Measurements from ENCODE around the genes ZNF180 and BCAM.

DNA sequence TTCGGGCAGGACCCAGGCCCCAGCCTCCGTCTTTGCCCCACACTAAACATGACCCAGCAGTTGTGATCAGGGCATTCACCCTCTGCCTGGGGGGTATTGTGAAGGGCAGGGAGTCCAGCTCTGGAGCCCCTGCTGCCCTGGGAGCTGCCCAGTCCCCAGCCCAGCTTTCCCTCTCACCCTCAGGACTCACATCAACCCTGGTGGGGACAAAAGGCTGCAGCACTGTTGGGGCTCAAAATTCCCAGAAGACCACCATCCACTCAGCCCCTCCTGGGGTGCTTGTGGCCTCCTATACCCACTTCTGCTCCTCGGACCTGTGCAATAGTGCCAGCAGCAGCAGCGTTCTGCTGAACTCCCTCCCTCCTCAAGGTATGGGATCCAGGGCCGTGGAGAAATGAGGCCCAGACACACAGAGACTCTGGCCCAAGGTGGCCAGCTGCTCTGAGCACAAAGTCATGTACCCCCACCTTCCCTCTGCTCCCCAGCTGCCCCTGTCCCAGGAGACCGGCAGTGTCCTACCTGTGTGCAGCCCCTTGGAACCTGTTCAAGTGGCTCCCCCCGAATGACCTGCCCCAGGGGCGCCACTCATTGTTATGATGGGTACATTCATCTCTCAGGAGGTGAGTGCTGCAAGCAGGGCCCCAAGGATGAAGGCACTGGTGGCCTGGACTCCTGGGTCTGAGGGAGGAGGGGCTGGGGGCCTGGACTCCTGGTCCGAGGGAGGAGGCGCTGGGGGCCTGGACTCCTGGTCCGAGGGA, 7.7 kb downstream of the CD177 start:
- PRO-cap, result no peak
- RAMPAGE, long total RNA, result no peak

DNA sequence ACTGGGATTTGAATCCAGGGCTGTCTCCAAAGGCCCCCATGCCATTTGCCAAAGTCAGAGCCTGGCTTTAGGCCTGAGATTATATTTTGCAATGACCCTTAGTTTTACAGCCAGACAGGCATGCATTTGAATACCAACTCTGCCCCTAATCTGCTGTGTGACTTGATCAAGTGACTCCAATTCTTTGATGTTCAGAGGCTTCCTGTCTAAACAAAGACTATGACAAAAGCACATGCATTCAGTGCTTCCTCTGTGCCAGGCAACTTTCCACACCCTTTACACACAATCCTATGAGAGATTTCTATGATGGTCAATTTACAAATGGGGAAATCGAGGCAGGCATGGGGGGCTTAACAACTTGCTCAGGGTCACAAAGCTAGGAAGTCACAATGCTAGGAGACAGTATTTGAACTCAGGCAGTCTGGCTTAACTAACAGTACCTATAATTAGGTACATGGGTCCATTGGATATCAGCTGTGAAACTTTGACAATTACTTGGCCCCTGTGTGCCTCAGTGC, 3.7 kb upstream of the LYPD3 start:
- PRO-cap, result no peak
- RAMPAGE, long total RNA, result no peak

- PRO-cap, result no peak
- RAMPAGE, long total RNA, result no peak
Observed at GRCh38 chr19:43543380-43544010, 10.5 kb downstream of the ZNF575 start.

GRCh38 chr19:43625966-43626433, 6.6 kb upstream of the ZNF428 start:
- PRO-cap, result no peak
- RAMPAGE, long total RNA, result no peak

GRCh38 chr19:43636096-43636843, 3.4 kb downstream of the CADM4 start:
- PRO-cap, result no peak
- RAMPAGE, long total RNA, result no peak

GRCh38 chr19:43674127-43674657, 4.2 kb upstream of the PLAUR start:
- PRO-cap, result no peak
- RAMPAGE, long total RNA, result no peak

- PRO-cap, result no peak
- RAMPAGE, long total RNA, result no peak
Observed at GRCh38 chr19:43711025-43711398, 4.9 kb upstream of the IRGC start.

DNA sequence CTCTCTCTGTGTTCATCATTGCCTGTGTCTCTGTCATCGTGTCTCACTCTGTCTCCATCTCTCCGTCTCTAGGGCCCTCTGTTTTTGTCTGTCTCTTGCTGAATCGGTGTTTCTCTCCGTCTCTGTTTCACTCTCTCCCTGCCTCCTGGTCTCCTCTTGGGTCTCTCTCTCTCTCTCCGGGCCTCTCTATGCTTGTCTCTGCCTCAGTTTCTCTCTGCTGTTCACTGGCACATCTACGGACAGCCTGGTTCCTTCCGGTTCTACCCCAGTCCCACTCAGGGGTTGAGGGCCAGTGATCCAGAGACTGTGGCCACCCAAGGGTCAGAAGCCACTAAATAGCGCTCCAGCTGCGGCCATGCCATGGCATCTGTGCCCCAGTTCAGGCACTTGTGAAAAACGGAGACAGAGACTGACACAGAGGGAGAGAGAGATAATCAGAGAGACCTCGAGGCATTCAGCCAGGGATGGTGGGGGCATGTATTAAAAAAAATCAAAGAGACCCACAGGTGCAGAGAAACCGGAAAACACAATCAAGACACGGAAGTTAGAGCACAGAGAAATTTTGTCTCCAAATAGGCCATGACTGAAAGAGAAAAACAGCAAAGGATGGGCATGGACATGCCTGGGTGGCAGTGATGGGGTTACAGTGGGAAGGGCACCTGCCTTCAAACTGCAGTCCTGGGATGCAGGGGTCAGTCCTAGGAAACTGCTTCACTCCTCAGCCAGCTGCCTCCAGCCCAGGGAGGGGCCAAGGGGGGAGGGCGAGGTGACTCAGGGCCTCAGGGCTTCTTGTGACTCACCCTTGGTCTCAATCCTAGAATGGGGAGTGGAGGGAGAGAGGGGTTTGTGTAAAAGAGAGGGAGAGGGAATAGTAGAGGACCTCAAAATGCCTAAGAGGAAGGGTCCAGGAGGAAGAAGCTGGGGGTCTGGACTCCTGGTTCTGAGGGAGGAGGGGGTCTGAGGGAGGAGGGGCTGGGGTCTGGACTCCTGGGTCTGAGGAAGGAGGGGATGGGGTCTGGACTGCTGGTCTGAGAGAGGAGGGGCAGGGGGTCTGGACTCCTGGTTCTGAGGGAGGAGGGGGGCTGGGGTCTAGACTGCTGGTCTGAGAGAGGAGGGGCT, 3.4 kb upstream of the KCNN4 start:
- PRO-cap, result no peak
- RAMPAGE, long total RNA, result no peak

DNA sequence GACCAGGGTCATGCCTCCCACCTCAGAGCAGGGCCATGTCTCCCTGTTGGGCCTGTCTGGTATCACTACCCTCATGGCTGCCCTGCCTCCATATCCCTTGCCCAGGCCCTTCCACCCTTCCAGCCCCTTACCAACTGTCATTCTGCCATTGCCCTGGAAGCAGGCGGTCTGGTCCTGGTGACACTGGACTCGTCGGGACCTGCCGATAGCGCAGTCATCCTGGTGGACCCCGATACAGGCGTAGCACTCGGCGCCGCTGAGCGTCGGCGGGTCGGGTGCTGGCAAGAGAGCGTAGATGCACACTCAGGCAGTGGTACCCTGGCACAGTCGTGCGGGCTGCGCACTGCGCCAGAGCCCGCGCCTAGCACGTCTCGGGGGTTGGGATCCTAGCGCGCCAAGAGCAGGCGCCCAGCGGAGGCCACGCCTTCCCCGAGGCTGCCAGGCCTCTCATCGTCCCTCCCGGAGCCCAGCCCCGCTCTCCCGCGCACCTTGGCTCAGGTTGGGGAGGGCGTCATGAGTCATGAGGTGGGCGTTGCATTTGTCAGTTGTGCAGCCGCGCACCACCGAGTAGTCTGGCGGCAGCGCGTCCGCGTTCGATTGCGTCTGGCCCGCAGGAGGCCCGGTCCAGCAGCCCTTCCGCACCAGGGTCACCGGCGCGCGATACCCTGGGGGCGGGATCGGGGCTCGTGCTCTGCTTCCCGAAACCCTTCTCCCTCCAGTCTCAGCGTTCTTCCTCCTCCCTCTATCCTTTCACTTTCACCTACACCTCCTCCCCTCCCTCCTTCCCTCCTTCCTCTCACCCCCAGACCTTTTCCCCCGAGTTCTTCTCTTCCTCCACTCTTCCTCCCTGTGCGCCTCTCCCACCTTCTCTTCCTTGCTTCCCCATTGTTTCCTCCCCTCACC, 3.7 kb downstream of the LYPD5 start:
- PRO-cap, result no peak
- RAMPAGE, long total RNA, result no peak

GRCh38 chr19:44008538-44008938, 5.8 kb downstream of the ZNF230 start:
- PRO-cap, result no peak
- RAMPAGE, long total RNA, result no peak

DNA sequence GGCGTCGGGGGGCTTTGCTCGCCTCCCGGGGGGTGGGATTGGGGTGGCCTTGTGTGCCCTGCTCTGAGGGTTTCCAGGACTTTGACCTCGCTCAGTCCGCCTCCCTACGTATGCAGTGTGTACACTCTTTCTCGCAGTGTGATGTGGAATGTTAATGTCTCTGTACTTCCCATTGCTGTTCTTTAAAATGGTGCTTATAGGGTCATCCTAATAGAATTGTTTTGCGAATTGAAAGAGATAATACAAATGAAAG, 334 bp downstream of the ZNF223 start:
- PRO-cap, result no peak
- RAMPAGE, long total RNA, result no peak

GRCh38 chr19:44106572-44107106, 6.6 kb upstream of the ZNF225 start:
- PRO-cap, result no peak
- RAMPAGE, long total RNA, result no peak

DNA sequence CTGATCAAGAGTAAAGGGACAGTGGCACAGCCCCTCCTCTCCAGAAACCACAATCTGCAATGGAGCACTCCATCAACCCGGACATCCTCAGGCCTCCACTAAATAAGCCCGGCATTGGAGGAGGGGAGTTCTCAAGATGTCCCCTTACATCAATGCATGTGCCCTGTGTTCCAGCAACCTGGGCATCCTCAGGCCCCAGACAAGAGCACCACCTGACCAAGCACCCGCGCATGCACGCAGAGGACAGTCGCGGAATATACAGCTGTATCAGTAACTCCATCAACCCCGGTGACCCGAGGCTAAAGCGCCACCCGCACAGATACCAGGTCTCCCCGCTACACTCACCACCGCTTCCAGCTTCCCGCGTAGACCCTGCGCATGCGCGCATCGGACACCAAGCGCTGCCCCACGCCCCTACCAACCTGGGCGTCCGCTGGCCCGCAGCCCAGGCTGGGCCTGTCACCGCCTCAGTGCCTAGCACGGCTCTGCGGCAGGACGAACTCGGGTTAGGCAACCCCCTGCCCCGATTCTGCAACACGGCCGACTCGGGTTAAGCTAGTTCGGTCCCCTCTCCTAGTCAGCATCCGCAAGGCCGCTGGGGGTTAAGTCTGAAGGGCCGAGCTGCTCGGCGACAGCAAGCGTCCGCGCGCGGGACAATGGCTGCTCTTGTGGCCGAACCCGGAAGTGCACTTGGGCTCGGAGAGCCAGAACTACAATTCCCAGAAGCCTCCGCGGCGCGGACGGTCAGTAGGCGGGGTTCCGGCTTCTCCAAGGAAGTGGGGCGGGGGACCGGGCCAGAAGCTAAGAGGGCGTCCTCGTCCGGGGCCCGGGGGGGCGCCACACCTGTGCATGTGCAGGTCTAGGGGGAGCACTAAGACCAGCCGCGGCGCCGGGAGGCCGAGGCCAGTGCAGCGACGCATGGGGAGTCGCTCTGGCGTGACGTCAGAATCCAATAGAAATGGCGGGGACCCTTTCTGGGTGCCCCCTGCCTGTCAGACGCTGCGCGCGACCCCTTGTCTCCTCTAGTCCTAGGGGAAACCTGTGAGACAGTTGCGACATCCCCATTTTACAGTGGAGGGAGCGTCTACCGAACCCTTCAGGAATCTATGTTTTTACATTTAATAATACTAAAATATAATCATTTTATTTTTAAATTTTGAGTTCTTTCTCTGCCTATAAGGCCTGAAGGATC, at the start of gene ZNF180:
Gene ZNF180 (minus strand): TSS at position 670 of the 1,192 bp plus-strand sequence.
- PRO-cap, result bidirectional peak, plus-strand start at position 775 of the sequence, minus-strand start at position 686 of the sequence
- RAMPAGE, long total RNA, result no peak

DNA sequence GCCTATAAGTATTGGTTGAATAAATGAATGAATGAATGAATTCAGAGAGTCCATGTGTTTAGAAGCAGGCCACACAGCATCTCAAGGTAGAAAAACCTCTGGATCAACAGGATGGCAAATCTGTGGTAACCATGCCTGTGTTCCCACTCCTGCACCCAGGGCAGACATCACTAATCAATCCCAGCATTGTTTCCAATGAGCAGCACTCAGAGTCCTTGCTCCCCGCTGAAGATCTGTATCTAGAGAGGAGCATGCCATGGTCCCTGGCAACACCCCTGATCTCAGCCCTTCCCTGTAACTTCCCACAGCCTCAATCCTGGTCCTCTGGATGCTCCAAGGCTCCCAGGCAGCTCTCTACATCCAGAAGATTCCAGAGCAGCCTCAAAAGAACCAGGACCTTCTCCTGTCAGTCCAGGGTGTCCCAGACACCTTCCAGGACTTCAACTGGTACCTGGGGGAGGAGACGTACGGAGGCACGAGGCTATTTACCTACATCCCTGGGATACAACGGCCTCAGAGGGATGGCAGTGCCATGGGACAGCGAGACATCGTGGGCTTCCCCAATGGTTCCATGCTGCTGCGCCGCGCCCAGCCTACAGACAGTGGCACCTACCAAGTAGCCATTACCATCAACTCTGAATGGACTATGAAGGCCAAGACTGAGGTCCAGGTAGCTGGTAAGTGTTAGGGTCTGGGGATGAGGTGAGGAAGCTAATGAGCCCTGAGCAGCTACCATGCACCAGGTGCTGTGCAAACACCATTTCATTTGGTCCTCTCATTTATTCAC, 1.2 kb downstream of the CEACAM19 start:
- PRO-cap, result no peak
- RAMPAGE, long total RNA, result no peak

DNA sequence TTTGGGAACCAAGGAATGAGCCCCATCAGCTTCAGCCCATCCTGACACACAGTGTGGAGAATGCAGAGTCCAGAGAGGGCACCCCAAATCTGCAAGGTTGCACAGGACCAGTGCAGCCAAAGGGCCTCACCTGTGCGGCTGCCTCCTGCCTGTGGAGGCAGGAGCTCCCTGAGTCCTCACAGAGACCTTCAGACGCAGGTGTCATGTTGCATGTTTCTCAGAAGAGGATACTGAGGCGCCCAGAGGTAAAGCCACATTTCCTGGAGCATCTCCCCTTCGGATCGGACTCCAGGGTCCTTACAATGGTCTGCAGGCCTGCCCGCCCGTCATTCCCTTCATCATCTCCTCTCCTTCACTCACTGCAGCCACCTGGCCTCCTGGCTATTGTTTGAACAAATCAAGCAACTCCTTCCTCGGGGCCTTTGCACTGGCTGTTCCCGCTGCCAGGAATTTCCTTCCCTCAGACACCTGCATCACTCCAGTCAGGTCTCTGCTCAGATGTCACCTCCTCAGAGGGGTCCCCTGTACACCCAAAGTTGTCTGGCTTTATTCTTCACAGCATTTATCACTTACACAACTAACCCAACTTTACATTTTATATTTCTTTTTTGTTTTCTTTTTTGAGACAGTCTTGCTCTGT, 20.3 kb downstream of the CEACAM16 start:
- PRO-cap, result no peak
- RAMPAGE, long total RNA, result no peak

- PRO-cap, result bidirectional peak, plus-strand start at chr19:44753578, minus-strand start at chr19:44753425
- RAMPAGE, long total RNA, result no peak
Observed at GRCh38 chr19:44753106-44753803, 4.7 kb downstream of the BCL3 start.

DNA sequence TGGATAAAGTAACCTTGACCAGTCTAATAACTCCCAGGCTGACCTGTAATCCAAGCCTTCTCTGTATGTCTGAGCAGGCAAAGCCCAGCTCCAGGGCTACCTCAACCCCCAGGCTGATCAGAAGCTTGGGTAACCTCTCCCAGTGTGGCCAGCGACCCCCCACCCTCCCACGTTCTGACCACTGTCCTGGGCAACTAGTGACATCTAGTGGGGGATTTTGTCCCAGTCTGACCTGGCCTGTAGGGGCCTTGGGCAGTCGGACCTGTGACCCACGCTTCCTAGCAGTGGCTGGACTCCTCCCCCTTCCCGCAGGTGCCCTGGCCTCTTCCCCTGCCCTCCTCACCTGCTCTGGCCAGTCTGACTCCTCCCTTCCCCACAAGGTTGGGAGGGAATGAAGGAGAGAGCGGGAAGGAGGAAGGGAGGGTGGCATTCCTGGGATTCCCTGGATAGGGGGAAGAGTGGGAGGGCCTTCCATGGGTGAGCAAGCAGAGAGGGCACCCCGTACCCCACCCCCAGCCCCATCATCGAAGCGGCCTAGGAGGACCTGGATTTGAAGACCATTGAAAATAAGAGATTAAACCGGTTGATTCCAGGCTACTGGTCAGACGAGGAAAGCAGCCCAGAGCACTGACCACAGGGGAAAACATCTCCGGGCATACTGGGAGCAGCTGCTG, 848 bp upstream of the BCAM start:
- PRO-cap, result unidirectional peak, plus-strand start at position 604 of the sequence
- RAMPAGE, long total RNA, result no peak

DNA sequence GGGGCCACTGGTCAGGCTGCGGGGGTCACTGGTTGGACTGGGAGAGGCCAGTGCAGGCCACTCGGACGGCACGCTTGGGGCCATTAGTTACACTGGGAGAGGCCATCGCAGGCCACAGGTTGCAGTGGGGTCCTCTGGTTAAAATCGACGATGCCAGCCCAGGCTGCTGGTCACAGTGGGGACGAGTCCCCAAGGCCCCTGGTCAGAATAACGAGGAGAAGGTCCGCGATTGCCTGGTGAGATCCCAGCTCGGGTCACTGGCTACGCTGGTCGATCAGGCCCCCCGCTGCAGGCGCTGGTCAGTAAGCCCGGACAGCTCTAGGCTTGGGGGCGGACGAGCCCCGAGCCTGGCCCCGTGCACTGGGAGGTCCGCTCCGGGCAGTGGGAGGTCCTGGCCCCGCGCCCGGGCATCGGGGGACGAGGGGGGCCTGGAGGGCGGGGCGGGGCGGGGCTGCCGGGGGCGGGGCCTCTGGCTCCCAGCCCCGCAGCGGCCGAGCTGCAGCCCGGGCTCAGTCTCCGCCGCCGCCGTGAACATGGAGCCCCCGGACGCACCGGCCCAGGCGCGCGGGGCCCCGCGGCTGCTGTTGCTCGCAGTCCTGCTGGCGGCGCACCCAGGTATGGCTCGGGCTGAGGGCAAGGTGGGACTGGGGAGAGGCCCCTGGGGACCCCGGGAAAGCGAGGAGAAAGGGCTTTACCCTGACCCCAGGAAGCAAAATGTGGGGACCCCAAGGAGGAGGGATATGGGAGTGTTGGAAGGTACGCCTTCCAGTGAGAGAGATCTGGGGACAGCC, at the start of gene BCAM:
Gene BCAM (plus strand): TSS at position 512 of the 791 bp plus-strand sequence.
- PRO-cap, result bidirectional peak, plus-strand start at position 519 of the sequence, minus-strand start at position 320 of the sequence
- RAMPAGE, long total RNA, result no peak

- PRO-cap, result no peak
- RAMPAGE, long total RNA, result no peak
Observed at GRCh38 chr19:44818579-44819292, 9.8 kb downstream of the BCAM start.

- PRO-cap, result no peak
- RAMPAGE, long total RNA, result no peak
Observed at GRCh38 chr19:44878135-44878963, 12.7 kb upstream of the TOMM40 start.